ENCODE measurements around a stretch of chr4.

DNA sequence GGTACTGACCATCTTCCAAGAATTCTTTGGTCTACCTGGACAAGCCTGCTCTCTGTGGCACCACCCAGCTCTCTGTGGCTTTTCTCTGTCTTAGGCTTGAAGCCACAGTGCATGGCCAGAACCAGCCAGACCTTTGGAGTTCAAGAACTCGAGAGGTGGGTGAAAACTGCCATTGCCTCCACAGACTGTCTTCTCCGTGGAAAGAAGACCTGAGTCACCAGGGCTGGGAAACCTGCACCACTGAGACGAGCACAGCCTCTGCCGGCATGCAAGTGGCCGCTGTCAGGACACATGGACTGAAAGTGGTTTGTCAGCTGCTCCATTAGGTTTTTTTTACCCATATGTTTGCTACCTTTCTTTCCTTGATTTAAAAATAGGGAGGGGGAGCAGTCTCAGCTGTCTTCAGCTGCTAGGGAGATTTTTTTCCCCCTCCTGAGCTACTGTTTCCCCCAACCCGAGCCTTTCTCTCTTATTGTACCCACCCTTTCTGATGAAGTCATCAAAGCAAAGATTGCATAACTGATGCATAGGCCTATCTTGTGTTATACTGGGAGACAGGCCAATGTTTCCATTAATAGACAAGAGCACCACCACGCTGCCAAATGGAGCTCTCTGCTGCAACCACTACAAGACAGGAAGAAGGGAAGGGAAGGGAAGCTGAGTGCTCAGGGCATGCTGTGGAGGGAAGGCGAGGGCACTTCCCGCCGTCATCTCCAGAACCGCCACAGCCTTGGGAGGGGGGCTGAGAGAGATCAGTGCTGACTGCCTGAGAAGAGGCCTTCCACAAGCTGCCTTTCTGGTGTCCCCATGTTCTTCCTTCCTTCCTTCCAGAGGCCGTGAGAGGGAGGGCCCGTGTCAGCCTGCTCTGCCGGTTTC, 74.7 kb downstream of the MGST2 start:
- PRO-cap: no peak

DNA sequence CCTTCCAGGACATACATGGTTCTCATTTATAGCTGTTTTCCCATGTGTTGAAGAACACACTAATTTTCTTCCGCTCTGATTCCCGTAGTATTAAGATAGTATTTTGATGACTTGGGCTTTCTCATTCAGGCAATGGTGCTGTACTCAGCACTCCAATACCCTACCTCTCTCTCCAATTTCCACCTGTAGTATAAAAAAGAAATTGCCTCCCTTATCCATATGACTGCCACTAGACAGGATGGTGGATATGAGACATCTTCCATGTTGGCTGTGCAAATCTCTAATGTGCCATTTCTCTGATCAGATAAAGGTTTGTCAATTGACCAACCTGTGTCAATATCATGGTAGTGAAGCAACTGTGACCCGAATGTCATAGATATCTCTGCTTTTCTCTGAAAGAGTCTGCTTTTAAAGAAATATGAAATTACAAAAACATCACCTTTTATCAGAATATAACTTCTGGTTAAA, 154.3 kb downstream of the MGST2 start:
- PRO-cap: no peak

- PRO-cap: no peak
These were observed 191.4 kb downstream of the MGST2 start for GRCh38 chr4:139857099-139857430.

- PRO-cap: no peak
These were observed 218.9 kb downstream of the MGST2 start for GRCh38 chr4:139884331-139885129.

DNA sequence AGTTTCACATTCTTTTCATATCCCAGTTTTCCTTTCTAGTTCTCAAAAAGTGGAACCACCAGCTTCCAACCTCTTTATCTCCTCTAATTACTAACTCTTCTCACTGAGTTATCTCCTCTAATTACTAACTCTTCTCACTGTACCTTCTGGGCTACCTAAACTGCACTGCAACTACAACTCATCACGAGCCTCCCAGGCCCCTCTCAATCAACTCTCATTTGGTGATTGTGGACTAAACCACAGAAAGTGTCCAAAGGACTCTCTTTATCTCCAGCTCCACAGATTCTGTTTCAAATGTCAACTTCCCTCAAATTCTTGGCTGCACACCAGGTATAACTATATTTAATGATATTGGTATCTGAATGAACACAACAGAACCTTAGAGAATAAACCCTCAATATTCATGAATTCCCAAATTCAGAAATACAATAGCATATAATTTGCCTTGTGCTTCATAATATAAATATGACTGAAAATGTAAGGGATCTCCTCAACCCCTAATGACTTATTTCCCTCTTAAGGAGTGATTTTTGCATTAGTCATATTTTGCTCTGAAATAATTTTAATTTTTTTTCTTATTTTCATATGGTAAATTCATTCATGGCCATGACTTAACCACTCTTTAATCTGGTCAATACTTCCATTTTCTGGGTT, 182.8 kb downstream of the MAML3 start:
- PRO-cap: no peak

DNA sequence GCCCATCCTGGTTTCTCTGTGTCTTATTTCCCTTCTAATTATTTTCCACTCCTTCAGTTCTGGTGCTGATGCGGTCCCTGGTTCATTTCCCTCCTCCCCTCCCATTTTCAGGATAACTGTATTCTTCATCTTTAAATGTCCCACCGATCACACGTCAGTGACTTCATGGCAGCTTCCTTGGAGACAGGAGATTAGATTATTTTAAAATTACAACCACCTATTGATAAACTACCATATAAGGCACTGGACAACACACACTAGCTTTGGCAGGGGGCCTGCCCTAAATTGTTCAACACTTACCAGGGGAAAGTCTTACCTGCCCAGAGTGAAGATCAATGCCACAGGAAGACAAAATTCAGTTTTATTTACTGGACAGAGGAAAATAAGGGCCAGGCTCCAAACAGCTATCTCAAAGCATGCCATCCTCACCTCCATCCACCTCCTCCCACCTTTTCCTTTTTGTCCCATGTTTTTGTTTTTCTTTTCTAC, 123.9 kb downstream of the MAML3 start:
- PRO-cap: no peak

DNA sequence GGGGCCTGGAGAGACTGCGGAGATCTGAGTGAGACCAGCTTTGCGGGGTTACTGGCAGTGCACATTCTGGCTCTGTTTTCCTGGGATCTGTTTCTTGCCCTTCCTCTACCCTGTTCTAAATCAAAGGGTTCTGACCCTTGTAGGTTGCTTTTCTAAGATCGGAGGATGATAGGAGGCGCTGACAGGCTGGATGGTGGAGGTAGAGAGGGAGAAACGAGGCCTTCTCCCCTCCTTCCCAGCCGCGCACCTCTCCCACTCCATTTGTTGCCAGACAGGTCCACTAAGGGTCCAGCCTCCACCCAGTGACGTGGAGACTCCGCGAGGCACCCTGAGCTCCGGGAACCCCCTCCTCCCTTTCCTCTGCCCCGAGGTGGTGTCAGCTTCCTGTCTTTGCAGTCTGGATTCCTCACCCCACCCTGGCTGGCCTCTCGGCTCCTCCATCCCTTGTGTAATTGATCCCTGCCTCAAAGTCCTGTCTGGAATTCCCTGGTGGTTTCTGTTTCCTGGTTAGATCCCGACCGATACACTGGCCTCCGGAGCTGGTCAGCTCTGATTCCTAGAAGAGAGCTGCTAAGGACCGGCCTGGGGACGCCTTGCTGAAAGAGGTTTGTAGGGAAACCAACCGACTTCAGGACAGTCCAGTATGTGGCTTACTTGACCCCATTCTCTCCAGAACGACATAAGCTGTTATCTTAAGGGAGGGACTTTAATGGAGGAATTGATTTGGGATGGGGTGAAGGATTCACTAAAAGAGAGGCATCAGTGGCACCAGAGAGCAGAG, 105.9 kb upstream of the SCOC start:
- PRO-cap: no peak

GRCh38 chr4:140413482-140413830, 14.0 kb downstream of the CLGN start:
- PRO-cap: no peak

GRCh38 chr4:140603136-140603795, 34.5 kb upstream of the UCP1 start:
- PRO-cap: no peak

DNA sequence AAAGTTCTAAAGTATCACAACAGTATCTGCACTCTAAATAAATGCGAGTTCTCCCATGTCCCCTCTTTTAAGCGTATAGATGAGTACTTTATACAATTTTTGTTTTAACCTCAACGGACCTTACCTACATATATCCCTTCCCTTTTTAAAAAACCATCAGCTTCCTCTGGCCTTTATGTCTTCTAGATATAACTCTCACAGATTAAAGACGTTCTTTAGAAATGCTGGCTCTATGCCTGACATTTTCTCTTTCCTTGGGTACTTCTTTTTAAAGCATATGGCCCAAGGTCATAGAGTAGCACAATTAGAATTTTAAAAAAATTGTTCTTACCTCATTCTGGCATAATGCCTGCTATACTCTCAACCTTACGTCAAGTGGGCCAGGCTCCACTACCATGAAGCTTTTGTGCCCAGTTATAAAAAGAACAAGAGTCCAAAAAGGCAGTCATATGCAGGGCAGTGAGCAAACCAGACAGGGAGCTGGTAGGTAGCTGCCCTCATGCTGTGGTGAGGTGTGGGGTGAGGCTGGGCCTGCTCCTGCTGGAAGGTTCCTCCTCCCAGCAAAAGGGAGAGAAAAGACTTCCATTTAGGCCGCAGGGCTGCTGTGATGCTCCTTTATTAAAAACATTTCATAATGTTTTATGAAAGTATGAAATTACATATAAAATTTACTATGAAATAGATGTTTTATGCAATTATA, 64.3 kb upstream of the UCP1 start:
- PRO-cap: no peak

GRCh38 chr4:140809632-140810227, 53.5 kb upstream of the TBC1D9 start:
- PRO-cap: no peak

DNA sequence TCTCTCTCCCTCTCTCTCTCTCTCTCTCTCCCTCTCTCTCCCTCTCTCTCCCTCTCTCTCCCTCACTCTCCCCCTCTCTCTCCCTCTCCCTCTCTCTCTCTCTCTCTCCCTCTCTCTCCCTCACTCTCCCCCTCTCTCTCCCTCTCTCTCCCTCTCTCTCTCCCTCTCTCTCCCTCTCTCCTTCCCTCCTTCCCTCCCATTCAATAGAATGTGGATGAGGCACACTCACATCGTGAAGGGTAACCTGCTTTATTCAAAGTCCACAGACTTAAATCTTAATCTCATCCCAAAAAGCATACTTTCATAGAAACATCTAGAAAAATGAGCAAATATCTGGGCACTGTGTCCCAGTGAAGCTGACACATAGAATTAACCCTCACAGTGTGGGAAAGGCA, 54.8 kb upstream of the TBC1D9 start:
- PRO-cap: no peak

DNA sequence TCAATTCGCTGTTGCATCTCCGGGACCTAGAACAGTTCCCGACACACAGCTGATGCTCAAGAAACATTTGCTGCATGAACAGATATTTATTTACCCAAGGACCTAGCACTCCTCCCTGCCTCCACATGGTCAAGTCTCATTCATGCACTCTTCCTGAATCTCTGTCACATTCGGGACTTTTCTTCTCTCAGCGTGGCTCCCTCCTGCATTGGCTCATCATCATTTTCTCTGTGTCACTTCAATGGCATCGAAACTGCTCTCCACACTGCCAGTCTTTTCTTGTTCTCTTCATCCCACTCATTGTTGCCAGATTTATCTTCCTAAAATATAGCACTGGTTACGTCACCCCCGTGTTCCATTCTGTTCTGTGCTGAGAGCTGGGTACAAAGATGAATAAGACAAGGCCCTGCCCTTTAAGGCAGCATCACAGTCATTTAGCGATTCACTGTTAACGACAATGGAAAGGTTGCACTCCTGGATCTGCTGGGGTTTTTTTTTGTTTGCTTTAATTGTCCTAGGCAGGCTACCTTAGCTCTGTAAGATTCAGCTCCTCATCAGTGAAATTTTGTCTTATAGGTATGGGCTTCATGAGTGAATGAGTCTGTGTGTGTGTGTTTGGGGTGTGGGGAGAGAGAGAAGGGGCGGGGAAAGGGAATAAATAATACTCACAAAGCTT, 174.4 kb upstream of the TBC1D9 start:
- PRO-cap: no peak

DNA sequence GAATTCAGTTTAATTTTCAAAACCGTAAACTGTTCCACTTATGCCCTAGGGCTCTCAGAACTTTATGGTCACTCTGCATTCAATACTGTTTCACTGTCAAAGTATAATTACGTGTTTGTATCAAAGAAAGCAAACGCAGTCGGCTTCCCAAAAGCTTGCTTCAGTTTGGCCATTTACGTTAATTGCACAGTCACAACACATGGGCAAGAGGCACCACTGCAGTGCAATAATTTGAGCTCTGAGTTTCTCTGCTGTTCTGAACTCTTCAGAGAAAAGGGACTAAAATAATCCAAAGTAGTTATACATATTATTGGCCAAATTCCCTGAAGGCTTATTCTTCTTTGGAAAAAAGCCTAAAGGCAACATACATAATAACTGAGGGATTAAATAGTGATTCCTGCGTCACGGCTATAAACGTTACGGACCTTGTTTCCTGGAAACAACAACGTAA, 51.4 kb downstream of the RNF150 start:
- PRO-cap: no peak

- PRO-cap: bidirectional peak, plus-strand start at chr4:141132347, minus-strand start at chr4:141132246; bidirectional peak, plus-strand start at chr4:141132917, minus-strand start at chr4:141132785
These were observed 912 bp downstream of the RNF150 start for GRCh38 chr4:141132065-141133048.

- PRO-cap: no peak
These were observed 11.7 kb downstream of the ZNF330 start for GRCh38 chr4:141232415-141232812.

- PRO-cap: no peak
These were observed 454.7 kb downstream of the IL15 start for GRCh38 chr4:142091064-142091571.

DNA sequence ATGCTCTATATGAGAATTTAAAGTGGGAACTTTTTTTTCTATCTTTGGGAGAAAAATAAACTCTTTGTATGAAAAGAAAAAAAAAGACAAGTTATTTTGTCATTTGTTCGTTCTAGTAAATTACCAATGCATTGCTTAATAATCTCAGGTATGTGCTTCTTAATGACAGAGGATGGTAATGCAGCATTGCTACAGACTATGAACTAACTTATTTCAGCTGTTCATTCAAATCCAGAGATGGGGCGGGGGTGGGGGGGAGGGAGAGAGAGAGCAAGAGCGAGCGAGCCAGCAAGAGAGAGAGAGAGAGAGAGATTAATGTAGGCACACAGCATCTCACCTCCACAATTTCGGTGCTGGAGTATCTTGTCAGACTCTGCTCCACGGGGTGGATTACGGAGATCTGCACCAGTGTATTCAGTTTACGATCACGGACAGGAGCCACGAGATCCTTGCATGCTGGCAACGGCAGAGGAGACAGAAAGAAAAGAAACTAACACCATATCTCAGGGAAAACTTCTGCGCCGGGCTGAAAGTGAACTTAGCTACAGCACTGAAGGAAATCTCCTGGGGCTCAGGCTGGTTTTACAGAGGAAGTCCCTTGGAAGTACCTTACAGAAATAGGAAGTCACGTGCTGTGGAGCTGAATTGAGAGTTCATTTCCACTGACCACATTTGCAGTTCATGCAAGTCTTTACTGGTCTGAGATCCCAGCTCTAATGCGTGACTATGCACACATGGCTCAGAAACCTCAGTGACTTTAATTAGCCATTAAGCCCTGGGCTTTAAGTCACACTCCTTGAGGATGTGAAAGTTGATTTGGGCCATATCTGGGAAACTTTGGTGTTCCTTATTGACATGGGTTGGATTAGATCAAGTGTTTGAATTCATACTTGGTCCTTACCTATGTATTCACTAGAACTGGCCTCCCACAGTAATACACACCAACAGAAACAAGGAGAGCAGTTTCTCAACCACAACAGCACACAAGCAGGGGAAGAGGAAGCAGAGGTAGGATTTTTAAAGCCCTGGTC, 440.9 kb downstream of the INPP4B start:
- PRO-cap: bidirectional peak, plus-strand start at position 344 of the sequence, minus-strand start at position 205 of the sequence; bidirectional peak, plus-strand start at position 702 of the sequence, minus-strand start at position 566 of the sequence

- PRO-cap: no peak
These were observed 410.2 kb downstream of the INPP4B start for GRCh38 chr4:142435646-142436615.

DNA sequence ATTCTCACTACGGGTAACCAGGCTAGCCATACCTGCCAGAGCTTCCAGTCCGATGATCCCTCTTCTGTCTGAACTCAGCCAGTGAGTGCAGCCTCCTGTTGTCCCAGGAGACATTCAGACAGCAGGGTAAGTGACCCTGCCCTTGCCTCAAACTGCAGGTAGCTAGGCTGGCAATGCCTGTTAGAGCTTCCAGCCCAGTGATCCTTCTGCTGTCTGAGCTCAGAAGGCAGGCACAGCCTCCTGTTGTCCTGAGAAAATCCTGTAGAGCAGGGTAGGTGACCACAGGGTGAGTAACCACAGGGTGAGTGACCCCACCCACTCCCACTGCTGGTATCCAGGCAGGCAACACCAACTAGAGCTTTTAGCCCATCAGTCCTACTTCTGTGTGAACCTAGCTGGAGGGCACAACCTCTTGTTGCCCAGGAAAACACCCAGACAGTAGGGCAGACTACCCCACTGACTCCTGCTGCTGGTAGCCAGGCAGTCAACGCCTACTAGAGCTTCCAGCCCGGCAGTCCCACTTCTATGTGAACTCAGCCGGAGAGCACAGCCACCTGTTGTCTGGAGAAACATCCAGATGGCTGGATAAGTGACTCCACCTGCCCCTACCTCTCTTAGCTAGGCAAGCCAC, 371.8 kb downstream of the INPP4B start:
- PRO-cap: no peak

Data from colic lymph node (tissue), 1 donor.